Epidermal melanocyte (primary cell): Measurements from ENCODE around the genes CEP63 and DBR1.

- RRBS, result no CpG with 5 or more reads among the region's 7 CpGs
These were observed 21.1 kb downstream of the AMOTL2 start for GRCh38 chr3:134352986-134353694.

GRCh38 chr3:134485798-134486891, at the start of gene CEP63:
Gene CEP63, plus strand, starts transcription at chr3:134486057.
- RRBS, result 2% methylated on average over 41 of the region's 88 CpGs

- RRBS, result no CpG with 5 or more reads among the region's 1 CpG
These were observed 58.4 kb downstream of the CEP63 start for GRCh38 chr3:134544309-134544508.

- RRBS, result no CpG with 5 or more reads among the region's 3 CpGs
These were observed 352.5 kb downstream of the EPHB1 start for GRCh38 chr3:135147488-135148077.

DNA sequence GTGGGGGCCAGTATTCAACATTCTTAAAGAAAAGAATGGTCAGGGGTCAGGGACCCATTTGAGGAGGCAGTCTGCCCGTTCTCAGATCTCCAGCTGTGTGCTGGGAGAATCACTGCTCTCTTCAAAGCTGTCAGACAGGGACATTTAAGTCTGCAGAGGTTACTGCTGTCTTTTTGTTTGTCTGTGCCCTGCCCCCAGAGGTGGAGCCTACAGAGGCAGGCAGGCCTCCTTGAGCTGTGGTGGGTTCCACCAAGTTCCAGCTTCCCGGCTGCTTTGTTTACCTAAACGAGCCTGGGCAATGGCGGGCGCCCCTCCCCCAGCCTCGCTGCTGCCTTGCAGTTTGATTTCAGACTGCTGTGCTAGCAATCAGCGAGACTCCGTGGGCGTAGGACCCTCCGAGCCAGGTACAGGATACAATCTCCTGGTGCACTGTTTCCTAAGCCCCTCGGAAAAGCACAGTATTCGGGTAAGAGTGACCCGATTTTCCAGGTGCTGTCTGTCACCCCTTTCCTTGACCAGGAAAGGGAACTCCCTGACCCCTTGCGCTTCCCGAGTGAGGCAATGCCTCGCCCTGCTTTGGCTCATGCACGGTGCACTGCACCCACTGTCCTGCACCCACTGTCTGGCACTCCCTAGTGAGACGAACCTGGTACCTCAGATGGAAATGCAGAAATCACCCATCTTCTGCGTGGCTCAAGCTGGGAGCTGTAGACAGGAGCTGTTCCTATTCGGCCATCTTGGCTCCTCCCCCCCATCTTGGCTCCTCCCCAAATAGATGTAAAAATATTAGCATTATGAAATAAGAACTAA, 526.2 kb upstream of the PPP2R3A start:
- RRBS, result no CpG with 5 or more reads among the region's 20 CpGs

GRCh38 chr3:136045247-136045846, 79.8 kb downstream of the PPP2R3A start:
- RRBS, result no CpG with 5 or more reads among the region's 3 CpGs

DNA sequence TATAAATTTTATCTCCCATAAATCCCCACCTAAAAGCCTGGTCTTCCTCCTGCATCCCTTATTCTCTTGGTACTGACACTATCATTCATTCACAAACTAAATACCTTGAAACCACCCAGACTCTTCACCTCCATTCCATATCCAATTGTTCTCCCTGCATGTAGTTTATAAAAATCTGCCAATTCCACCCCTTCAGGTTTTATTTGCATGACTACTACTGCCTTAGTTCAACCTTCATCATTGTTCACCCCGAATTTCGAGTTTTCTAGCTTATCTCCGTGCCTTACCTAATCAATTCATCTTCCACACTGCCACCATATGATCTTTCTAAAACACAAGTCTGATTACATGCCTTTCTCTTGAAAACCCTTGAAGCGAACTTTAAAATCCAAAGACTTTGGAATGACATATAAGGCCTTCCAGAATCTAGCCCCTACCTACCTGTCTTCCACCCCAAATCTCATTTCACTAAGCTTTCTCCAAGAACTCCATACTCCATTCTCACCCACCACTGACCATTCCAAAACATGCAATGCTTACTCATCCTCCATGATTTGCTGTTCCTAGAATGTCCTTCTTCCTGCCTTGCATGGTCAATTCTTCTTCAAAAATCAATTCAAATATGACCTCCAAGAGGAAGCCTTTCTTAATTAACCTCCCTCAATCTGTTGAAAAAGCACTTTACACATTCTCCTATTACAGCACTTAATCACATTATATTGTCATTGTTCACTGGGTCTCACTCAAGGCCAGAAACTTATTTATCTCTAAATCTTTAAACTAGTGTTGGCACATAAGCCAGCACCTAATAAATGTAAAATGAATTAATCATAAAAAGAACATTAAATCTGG, 22.5 kb downstream of the MSL2 start:
- RRBS, result no CpG with 5 or more reads among the region's 4 CpGs

DNA sequence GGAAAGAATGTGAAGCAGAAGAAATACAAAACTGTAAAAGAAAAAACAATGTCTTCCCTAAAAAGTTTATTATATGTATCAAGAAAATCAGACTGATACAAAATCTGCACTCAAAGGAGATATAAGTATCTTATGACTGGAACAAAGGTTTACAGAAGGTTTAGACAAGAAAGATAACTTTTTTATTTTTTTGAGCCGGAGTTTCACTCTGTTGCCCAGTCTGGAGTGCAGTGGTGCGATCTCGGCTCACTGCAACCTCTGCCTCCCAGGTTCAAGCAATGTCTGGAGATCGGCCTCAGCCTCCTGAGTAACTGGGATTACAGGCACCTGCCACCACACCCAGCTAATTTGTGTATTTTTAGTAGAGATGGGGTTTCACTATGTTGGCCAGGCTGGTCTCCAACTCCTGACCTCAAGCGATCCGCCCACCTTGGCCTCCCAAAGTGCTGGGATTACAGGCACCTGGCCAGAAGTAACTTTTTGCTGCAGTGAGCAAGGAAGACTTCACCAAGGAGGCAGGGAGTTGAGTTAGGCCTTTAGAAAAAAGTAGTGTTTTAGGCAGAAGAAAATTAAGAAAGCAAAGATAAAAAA, 4.0 kb downstream of the MSL2 start:
- RRBS, result no CpG with 5 or more reads among the region's 6 CpGs

- RRBS, result 4% methylated on average over 7 of the region's 14 CpGs
These were observed 1.9 kb downstream of the MSL2 start for GRCh38 chr3:136194158-136194620.

- RRBS, result 1% methylated on average over 7 of the region's 33 CpGs
These were observed 1.4 kb downstream of the MSL2 start for GRCh38 chr3:136194621-136195189.

- RRBS, result 3% methylated on average over 8 of the region's 54 CpGs
These were observed 751 bp upstream of the MSL2 start for GRCh38 chr3:136196685-136197487.

DNA sequence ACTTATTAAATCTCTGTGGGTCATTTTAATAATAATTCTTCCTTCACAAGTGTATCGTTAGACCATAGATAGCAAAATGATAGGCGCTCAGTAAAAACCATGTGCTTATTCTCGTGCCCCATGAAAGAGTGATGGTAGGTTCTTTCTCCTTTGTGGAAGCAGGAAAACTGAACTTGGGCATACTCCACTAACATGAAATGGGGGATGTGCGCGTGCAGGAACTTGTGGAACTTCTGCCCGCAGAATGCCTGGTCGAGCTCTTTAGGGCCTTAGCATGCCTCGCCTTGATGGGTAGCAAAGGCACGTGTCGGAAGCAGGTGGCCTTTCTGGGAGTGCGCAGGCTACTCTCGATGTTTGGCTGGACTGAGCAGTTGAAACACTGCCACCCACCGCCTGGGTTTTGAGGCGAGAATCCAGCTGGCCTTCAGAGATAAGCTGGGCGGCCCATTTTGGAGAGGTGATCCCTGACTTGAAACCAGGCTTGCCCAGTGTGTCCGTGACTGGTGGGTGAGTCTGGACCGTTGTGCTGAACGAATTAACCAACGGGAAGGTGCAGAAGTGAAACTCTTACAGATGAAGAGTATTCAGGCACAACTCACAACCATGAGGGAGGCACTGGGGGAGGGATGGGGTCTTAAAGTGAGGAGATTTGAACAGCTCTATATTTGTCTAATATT, 834 bp downstream of the PCCB start:
- RRBS, result no CpG with 5 or more reads among the region's 19 CpGs

- RRBS, result no CpG with 5 or more reads among the region's 5 CpGs
These were observed 154.0 kb downstream of the PCCB start for GRCh38 chr3:136403865-136404862.

DNA sequence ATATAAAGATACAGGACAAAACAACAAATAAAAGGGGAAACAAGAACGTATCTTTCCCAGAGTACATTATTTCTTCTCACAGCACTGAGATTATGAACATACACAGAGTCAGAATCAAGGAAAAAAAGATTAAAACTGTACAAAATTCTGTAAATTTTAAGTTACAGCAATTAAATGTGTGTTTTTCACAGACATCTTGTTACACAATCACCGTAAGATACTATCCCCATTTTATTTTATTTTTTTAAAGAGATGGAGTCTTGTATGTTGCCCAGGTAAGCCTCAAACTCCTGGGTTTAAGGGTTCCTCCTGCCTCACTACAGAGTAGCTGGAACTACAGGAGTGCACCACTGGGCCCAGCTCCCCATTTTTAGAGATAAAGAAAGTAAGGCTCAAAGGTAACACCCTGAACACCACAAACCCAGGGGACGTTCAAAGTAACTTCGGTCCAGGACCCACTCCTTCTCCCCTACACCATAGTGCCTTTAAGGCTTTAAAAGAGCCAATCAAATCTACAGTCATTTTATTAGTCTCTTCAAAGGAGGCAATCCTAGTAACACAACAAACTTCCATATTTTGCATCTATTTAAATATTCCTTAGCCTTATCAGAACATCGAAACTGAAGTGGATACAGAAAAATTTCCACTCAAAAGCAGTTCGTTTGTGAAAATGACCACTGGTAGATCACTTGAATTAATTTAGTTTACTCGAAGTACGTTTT, 2.1 kb downstream of the STAG1 start:
- RRBS, result no CpG with 5 or more reads among the region's 8 CpGs

DNA sequence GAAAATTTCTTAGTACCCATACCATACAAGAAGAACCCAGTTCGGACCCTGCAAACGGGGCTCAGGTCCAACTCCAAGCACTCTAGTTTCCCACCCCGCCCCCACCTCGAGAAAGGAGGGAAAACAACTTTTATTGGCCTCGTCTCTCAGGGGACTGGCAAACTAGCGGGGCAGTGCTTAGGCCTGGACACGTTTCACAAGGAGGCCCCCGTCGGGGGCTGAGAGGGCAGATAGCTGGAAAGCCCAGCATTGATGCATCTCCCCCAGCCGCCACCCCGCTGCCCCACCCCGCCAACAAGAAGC, 903 bp downstream of the STAG1 start:
- RRBS, result no CpG with 5 or more reads among the region's 12 CpGs

GRCh38 chr3:137771771-137772177, 7.7 kb downstream of the SOX14 start:
- RRBS, result no CpG with 5 or more reads among the region's 31 CpGs

DNA sequence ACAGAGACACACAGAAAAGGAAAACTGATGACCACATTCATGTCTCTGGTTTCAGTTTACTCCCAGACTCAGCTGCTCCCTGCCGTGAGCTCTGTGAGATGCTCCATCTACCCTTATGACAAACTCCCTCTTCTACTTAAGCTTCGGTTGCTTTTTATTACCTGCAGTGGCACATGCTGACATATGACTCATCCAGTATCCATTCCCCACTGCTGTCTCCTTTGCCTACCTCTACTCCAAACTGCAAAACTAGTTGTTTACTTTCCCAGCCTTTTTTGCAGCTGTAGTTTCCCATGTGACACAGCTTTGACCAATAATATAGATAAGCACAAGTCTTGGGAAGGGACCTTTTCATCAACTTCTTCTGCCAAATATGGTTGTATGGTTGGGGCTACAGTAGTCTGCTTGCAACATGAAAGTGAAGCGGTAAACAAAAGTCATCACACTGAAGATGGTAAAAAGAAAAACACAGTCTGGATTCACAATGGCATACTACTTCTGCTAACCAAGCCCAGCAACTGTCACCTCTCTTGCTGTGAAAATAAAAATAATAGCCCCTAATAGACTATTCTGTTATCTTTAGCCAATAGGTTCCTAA, 32.8 kb downstream of the DZIP1L start:
- RRBS, result no CpG with 5 or more reads among the region's 3 CpGs

GRCh38 chr3:138113312-138113765, 2.1 kb downstream of the DZIP1L start:
- RRBS, result no CpG with 5 or more reads among the region's 2 CpGs

DNA sequence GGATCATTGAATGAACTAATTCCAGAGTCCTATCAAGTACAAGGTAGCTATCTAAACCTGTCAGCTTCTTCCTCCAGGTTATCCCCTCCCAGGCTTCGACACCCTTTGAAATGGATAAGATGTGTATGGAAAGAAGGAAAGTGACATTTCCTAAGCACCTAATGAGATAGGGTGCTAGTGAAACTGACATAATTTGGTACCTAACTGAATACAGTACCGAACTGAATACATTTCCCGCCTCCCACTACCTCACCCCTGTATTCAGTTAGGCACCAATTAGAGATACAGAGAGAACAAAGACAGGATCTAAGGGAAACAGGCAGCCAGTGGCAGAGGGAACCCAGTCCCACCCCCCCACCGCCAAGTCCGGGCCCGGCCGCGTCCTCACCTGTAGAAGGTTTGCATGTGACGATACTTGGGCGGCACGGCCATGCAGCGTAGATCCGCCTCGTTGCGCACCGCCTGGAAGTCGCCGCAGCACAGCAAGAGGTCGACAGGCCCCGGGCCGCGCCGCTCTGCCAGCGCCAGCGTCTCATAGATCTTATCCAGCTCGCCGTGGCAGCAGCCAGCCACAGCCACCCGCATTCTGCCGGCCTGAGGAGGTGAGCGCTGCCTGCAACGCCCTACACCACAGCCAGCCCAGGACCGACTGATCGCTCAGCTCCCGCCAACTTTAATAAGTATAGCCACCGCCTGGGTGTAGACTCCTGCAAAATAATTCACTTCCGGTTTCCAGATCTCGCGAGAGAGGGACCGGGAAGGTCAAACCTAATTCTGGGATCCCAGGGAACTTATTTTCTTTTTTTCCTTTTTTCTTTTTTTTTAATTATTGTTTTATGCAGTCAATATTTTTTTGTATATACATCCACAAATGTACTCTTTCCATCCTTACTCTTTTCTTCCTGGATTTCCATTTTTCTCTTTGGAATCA, at the start of gene DBR1:
Gene DBR1, minus strand, starts transcription at position 711 of the 931 bp plus-strand sequence.
- RRBS, result 3% methylated on average over 8 of the region's 39 CpGs